Panc1 (cell line): ENCODE measurements around the gene SLC2A8.

- RRBS, 2 experiments, result no CpG with 5 or more reads among the region's 7 CpGs
These were observed 25.3 kb downstream of the RALGPS1 start for GRCh38 chr9:126939855-126940277.

DNA sequence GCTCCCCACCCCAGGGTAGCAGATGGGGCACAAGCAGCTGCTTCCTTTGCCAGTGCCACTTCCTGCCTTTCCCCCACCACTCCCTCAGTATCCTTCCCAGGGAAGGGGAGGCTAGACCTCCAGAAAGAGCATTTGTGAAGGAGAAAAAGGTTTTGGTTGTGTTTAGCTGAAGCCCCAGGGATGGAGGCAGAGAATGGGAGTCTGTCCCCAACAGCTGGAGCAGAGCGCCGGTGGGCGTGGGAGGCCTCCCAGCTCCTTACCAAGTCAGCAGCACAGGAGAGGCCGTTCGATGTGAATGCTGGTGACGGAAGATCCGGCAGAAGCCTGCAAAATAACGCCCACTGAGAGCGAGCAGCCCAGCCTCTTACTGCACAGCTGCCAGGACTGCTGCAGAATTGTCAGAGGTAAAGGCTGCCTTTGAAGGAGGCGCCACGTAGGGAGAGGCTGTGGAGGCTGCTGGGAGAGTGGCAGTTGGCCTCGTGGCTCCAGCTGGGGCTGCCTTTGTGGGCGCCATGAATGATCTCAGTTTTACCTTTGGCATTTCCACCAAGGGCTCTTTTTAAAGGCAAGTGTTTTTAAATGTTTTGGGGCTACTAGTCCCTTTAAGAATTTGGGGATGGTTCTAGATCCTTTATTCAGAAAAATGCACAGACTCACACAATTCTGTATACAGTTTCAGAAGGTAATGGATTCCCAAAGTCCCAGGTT is 26.2 kb downstream of the ANGPTL2 start:
- RRBS, 2 experiments, result 85 to 91% methylated on average over 6 of the region's 13 CpGs

DNA sequence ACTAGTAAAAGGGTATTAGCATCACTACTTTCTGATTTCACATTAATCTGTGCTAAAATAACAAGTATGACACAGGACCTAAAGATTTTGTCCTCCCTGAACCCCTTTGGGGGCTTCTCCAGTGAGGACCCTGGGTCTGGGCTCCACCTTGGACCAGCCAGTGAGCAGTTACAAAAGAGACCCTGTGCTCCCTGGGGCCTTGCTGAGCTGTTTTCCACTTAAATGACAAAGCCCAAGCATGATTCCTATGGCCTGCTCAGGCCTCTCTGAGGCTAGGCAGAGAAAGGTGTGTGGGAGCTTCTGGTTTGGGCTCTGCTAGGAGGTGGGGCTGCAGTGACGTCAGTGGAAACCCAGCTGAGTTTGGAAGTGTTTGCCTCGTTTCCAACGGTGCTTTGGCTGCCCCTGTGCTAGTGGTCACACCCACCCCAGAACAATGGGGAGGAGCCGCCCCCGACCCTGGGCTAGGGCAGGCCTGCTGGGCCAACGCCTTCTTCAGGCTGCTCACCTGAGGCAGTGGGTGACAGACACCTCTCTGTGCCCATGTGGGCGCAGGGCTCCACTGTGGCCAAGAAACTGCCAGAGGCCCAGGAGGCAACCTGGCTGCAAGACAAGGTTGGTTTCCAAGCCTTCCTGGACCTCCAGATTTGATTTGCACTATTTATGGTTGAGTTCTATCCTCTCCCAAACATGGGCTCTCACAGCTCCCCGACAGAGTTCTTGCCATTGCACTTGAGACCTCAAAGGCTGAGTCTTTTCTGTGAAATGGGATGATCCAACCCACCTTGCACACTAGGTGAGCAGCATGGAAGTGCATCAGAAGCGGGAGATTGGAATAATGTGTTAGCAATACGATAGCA is 10.3 kb downstream of the ANGPTL2 start:
- RRBS, 2 experiments, result no CpG with 5 or more reads among the region's 10 CpGs

DNA sequence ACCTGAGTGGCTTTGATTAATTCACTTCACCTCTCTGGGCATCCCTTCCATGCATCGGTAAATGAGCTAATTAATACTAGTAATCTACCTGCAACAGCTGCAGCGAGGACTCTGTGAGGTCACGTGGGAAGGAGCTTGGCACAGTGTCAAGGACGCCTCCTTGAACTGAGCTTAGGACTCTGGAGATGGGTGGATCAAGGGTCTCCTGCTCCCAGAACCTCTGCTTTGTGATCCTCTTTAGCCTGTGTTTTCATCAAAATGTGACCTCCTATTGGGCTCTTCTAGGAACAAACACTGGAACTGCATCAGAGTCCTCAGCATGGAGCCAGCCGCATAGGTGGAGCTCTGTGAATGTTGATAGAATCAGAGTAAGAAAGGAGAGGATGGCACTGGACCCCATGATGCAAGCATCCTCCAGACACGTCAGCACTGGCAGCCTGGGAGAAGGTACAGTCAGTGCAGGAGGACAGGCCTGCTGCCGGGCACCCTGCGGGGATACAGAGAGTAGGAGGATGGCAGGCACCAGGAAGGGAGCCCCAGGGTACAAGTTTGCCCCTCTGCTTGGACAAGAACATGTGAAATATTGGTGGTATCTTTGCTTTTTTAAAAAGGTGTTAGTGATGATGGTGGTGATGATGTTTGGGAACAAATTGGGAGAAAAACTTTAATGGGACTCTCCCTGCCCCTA is 1.0 kb upstream of the ANGPTL2 start:
- RRBS, 2 experiments, result no CpG with 5 or more reads among the region's 8 CpGs

DNA sequence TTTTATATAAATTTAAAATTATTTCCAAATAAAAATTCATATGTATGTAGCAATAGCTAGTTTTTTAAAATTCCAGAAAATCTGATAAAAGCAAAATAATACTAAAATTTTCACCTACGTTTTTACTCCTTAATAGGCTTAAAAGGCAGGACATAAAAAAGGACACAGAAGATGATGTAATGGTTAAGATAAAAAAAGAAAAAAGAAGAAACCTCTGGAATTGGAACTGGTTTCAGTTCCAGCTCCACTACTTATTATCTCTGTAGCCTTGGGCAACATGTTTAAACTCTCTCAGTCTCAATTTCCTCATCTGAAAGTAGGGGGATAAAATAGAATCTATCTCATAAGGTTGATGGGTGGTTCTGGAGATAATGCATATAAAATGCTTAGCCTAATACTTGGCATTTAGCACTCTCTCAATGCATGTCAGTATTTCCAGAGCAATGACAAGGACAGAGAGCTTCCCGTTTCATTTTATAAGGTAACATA is 44.5 kb downstream of the GARNL3 start:
- RRBS, 2 experiments, result no CpG with 5 or more reads among the region's 2 CpGs

DNA sequence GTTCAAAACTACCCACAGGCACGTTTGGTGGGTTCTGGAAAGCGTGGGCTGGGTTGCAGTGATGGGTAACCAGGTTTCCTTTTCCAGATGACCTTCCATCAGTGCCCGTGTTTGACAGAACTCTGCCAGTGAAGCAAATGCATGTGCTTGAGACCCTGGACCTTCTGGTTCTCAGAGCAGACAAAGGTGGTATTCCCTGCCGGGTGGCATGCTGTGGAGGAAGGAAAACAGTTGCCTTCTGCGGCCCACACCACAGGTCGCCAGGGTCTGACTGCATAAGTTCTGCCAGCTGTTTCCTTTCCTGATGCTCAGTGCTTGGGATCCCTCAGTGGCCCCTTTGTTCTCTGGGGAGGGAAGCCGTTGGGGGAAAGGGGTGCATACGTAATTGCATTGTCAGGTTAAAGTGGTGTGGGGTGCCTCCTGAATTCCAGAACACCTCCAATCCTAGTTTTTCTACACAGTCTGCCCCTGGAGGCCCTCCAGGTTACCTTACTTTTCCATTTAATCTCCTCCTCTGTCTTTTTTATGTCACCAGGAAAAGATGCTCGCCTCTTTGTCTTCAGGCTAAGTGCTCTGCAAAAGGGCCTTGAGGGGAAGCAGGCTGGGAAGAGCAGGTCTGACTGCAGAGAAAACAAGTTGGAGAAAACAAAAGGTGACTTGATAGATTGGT is 43.1 kb upstream of the SLC2A8 start:
- RRBS, 2 experiments, result no CpG with 5 or more reads among the region's 9 CpGs

GRCh38 chr9:127368903-127369574 is 27.9 kb upstream of the SLC2A8 start:
- RRBS, 2 experiments, result no CpG with 5 or more reads among the region's 8 CpGs

DNA sequence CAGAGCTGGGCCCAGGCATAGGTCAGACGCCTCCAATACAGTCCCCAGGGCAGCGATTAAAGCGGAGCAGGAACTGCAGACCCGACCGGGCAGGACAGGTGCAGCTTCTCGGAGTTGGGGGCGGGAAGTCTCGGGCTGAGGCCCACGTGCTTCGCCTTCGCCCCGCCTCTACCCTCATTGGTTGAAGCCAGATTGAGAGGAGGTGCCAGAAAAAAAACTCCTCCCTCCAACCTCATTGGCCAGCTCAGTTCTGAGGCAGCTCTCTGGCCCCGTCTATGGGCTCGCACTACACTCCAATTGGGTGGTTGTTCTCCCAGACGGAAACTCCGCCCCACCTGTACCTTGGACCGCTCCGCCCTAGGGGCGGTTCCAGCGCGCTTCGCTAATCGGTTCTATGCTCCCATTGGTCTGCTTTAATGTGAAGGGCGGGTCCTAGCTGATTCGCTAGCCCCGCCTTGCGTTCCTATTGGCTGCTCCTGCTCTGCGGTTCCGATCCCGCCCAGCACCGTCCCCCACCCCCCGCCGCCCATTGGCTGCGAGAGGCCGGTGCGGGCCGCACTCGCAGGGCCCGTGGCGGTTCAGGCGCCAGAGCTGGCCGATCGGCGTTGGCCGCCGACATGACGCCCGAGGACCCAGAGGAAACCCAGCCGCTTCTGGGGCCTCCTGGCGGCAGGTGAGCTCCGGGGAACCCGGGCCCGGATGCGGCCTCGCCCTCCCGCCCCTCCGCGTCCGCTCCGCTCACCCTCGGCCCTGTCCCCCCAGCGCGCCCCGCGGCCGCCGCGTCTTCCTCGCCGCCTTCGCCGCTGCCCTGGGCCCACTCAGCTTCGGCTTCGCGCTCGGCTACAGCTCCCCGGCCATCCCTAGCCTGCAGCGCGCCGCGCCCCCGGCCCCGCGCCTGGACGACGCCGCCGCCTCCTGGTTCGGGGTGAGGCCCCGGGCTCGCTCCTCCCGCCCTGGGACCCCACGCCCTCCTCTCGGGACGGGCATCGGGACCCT is at the start of gene SLC2A8:
Gene SLC2A8 (plus strand): TSS at position 556 of the 996 bp plus-strand sequence.
- RRBS, 2 experiments, result 1 to 3% methylated on average over 9 of the region's 96 CpGs

GRCh38 chr9:127493592-127494060 is 42.3 kb downstream of the LRSAM1 start:
- RRBS, 2 experiments, result no CpG with 5 or more reads among the region's 12 CpGs

- RRBS, 2 experiments, result 91 to 92% methylated on average over 1 of the region's 12 CpGs
These were observed 58.4 kb downstream of the LRSAM1 start for GRCh38 chr9:127509684-127510126.

DNA sequence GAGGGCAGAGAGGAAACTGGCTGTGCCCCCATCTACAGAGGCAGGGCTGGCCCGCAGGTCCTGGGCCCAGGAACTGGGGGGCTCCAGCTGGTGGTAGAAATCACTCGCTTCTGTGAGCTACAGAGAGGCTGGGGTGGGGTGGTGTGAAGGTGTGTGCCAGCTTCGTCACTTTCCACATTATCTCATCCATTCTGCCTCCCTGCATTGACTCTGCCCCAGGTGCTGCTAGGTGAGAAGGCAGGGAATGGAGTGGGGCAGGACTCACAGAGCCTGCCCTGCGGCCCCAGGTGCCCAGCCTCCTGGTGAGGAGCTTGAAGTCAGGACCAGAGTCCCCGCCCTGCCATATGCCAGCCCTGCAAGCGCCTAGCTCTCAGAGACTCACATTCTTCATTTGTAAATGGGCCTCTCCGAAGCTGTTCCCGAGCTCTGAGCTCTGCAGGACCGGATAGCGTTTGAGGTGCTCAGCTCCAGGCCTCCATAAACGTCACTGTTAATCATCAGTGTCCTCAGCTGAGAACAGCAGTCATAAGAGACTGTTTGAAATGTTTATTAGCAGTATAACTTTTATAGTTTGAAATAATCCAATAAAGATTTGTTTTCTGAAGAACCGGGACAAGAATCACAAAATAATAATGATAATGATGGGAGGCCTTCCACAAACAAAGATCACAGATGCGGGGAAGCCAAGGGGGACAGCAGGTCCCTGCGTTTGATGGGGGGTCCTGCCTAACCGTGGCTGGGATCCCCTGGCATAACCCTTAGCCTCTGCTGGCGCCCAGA is 31.8 kb downstream of the NIBAN2 start:
- RRBS, 2 experiments, result no CpG with 5 or more reads among the region's 16 CpGs

DNA sequence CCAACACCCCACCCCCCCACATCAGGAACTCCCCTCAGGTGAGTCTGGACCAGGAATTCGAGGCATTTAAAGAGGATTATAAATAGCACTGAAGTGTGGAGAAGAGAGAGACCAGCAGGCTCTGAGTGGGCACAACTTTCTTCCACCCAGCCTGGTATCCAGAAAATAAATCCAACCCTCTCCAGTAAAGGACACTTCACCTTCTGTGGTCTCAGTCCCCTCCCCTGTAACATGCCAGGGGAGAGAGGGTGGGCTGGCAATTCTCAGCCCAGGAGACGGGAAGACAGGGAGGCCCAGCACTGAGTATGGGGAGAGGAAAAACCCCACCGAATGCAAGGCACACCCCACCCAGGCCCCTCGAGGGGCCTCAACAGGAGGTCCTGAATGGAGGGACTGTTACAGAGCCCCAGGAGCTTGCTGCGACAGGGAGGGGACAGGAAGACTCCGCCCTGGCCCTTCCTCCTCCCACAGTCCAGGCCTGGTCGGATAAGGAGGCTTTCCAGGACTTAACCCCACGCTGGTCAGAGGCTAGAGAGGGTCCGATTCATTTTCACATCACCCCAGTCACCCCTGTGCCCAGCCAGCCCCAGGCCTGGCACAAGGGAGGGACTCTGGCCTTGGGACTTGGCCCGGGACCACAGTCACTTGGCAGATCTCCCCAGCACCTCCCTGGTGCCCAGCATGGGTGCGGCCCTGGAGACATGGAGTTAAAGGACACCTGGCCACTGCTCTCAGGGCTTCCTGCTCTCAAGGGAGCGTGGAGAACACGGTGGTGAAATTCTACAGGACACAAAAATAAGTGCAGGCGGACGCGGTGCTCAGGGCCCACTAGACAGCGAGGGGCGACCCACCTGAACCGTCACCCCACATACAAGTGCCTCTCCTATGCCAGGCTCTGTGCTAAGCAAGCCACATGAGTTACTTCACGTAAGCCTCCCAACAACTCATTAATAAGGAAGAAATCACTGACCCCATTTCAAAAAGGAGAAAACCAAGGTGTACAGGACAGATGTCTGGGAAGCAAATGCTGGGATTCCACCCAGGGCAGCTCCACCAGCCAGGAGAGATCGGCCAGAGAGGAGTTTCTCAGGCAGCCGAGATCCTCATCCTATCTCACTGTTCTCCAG is 1.6 kb downstream of the NIBAN2 start:
- RRBS, 2 experiments, result no CpG with 5 or more reads among the region's 22 CpGs

- RRBS, 2 experiments, result no CpG with 5 or more reads among the region's 4 CpGs
These were observed 32.9 kb downstream of the STXBP1 start for GRCh38 chr9:127644870-127645408.

DNA sequence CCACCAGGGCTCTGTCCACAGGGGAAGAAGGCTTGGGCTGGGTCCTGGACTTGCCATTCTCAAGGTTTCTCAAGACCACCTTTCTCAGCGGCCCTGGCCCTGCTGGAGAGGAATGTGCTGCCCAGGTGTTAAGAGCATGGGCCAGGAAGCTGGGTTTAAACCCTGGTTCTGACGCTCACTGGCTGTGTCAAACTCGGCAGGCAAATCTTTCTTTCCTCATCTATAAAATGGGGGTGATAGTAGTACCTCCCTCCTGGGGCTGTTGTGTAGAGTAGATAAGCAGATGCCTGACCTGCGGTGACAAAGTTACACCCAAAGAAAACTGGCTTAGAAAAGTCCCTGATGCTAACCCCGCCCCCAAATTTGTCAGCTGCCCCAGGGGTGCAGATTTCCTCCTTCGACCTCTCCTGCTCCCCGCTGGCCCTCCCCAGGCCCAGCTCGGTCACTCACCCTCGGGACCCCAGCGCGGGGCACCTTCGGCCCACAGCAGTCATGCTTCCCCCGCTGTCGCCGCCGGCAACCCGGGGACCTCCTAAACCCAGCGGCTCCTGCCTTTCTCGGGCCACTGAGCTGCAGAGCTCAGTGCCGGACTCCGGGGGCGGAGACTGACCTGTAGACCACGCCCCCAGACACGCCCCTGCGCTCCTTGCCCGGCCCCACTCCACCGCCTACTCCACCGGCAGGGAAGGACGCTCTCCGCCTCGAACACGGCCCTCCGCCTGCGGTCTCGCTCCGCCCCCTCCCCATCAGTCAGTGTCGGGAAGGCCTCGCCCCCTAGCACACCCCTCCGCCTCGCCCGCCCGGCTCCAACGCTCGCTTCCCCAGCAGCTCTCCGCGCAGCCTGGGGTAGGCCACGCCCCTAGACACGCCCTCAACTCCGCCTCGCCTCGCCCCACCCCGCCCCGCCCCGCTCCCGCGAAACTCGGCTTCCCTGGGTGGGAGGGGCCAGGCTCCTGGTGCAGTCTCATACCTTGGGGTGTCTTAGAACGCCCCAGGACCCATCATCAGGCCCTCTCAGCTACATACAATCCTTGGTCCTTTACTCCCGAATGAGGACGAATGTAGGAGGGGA is 7.4 kb downstream of the SH2D3C start:
- RRBS, 2 experiments, result 2 to 3% methylated on average over 10 to 15 of the region's 60 CpGs

DNA sequence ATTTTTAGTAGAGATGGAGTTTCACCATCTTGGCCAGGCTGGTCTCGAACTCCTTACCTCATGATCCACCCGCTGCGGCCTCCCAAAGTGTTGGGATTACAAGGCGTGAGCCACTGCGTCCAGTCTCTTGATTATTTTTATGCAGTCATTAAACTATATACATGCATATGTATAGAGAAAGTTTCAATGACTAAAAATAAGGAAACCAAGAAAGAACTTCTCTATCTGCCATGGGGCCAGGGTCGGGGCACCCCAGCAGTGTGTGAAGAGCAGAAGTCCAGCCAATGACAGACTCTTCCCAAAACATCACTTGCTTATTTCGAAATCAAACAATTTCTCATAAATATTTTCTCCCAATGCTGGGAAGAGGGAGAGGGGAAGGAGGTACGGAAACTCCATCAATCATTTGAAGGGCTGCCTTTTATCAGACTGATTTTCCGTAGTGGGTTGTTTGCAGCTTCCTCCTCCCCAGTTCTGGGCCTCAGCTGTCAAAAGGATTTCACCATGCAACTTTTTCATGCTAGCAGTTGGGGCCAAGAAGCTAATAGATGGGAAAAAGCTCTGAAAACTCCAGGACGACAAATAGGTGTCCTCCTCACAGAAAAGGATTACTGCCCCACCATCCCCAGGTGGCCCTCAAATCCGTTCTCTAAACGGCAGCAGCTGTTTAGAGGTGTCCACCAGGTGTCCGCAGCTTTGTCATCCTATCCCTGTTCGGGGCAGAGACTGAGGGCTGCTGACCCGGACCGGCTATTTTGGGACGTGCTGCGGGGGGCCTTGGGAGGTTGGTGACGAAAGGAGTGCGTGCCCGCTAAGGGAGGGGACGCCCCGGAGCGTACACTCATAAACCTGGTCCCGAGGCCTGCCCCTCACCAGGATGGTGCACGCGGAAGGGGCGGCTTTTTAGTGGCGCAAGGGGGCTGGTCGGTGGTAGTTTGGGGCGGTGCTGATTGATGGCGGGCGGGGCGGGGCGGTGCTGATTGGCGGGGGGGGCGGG is 541 bp upstream of the FPGS start:
- RRBS, 2 experiments, result under 1 to 5% methylated on average over 7 of the region's 37 CpGs

GRCh38 chr9:127803462-127804601 is 1.1 kb downstream of the FPGS start:
- RRBS, 2 experiments, result no CpG with 5 or more reads among the region's 23 CpGs

DNA sequence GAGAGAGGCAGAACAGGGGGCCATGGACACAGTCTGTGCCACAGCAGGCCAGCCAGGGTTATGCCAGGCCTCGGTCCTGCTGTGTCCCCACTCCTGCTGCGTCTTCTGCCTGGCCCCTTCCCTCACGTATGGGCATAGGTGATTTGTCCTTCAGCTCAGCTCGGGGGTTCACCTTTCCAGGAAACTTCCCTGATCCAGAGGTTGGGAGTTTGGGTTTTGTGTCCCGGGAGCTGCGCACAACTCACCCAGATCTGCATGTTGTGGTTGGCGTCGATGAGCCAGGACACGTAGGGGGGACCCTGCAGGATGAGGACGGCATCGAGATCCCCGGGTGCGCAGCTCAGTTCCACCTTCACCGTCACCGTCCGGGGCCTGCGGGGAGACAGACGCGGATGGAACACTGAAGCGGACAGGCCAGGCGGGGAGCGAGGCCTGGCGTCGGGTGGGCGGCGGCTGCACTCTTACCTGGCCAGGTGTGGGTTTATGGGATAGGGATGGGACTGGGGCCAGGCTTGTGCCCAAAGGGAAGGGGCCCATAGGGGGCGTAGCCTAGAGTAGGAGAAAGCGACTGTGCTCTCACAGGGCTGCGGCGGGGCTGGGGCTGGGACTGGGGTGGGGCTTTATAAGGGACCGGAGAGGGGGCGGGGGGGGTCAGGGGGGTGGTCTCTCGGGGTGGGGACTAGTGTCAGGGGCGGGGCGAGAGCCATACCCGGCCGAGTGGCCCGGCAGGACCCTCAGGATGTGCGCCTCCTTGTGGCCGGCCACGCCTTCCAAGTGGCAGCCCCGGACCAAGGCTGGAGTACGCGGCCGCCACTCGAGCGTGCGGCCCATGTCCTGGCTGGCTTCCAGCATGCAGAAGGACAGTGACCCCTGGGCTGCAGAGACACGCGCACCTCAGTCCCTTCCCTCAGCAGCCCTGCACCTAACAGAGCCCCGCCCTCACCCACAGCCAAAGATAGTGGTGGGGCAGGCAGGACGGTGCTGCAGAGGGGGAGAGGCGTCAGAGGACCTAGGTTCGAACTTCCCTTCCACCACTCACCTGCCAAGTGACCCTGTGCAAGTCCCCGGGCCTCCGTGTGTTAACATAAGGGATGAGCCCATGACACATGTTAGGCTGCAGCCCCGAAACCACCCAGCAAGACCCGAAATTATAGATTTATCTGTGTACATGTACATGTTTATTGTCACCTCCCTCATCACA is 22.7 kb downstream of the FPGS start:
- RRBS, 2 experiments, result 55 to 77% methylated on average over 8 to 14 of the region's 58 CpGs

DNA sequence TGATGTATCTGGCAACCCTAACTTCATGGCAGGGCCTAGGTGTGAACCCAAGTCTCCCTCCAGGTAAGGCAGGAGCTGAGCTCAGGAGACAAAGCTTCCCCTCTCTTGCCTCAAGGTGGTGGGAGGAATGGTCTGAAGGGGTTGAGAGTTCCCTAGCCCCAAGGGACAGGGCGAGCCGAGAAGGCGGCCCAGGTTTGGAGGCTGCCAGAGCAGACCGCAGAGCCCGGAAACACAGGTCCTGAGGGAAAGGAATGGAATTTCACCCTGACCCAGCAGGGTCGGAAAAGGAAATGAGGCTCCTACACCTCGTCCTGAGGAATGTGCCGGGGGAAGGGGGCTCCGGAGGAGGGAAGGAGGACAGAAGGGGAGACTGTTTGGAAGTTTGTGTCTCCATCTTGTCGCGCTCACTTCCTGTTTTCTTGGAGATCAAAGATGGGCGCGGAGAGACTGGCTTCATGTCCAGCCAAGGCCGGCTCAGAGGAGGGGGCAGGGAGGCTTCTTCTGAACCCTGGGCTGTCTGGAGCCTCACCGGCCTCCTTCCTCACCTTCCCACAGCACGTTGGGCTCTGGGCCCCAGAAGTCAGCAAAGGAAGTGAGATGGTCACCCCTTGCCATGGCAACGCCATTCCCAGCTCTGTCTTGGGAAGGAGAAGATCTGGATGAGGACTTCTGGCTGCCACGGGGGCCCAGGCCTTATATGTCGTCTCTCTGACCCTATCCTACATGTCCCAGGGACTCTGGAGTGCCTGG is 9.5 kb downstream of the ENG start:
- RRBS, 2 experiments, result 47 to 71% methylated on average over 5 of the region's 19 CpGs

DNA sequence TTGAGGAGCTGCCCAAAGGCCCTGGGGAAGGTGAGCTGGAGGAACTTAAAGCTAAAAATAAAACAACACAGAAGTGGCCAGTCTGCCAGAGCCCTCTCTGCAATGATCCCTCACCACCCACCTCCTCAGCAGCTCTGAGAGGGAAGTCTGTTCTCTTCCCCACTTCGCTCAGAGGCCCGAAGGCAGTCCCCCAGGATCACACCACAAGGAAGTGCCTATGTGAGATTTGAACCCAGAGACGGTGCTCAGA is 879 bp downstream of the ENG start:
- RRBS, 2 experiments, result no CpG with 5 or more reads among the region's 3 CpGs

DNA sequence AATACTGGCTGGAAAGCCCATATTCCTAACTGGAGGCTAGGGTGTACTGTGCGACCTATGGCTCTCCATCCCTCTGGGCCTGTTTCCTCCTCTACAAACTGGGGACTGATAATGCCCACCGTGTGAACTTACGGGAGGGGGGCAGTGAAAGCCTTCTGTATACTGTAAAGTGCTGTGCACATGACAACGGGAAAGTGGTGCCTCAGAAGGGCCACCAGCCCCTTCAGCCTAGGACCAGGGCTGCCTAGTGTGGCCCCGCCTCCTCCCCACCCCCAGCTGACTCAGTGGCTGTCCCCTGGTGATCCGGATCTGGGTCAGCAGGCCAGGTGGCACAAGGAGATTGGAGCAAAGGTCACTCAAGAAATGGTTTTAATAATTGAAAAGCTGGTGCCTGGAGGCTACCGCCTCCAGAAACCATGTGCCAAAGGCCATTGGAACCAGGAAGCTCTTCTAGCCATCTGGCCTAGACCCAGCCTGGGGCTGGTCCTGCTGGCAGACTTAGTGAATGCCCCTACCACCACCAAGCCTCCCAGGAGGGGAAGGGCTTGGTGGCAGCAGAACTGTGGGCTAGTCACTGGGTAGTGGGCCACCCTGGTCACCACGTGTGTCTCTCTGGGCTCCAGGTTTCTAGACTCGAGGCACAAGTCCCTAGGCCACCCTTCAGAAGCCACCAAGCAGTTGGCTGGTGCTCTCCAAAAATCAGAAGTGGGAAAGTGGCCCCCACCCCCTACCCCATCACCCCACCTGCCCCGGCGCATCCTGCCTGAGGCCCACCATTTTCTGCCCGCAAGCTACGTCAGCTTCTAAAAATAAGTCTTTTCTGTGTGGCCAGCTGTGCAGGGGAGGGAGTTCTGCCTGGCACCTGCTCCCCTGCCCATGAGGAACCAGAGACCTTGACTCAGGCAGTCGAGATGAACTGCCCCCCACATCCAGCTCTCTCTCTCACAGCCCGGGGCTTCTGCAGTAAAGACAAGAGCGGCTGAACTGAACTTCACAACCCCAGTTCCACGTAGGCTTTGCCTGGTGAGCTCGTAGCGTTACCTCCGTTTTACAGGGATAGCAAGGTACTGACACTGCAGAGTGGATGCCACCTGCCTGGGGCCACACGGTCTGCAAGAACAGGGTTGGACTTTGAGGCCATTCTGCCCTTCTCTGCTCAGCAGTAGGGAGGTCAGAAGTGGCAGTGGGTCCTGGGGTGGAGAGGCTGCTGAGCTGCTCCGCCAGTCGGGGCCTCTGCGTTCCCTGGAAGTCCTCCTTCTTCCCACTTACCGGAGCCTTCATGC is 1.3 kb downstream of the ST6GALNAC4 start:
- RRBS, 2 experiments, result 6 to 32% methylated on average over 1 of the region's 25 CpGs